Measurements from ENCODE around the gene CEP83.

- PRO-cap, result no peak
These were observed 11.9 kb upstream of the EEA1 start for GRCh38 chr12:92940974-92941474.

- PRO-cap, result no peak
These were observed 166.3 kb upstream of the EEA1 start for GRCh38 chr12:93095365-93095872.

DNA sequence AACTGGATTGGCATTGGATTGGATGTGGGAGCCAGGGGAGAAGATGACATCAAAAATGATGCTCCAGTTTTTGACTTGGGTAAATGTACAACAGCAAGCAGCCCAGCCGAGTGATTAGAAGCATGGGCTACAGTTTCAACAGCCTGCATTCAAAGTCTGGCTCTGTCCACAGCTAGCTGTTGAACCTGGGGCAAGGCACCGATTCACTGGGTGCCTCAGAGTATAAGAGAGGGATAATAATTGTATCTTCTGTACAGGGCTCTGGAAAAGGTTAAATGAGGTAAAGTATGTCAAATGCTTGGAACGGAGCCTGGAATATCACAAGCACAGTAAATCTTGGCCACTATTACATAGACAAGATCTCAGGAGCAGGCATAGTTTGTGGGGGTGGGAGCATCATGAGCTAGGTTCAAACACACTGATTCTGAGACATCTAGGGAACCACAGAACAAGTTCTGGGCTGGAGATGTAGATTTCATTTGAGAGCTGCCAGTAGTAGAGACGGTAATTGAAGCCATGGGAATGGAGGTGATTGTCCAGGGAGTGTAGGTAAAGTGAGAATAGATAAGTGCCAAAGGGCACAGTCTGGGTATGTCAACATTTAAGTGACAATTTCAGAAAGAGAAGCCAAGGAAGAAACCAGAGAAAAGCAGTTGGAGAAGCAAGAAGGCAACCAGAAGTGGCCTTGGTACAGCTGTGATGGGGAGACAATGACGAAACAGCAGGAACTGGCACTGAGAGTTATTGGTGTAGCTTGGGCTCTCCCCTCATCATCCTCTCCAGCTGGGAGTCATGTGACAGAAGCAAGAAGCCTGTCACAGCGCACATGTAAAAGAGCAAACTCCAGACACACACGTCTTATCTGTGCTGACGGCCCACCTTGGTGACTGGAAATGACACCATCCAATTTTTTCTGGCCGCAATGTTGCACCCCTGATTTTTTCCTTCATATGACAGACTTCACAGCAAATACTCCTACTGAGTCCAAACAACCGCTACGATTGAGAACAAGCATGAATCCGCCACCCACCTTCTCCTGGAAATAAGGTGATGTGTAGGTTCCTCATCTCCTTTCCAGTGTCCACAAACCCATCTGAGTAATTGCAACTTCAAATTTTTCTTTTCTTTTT, 203.4 kb upstream of the NUDT4 start:
- PRO-cap, result no peak

DNA sequence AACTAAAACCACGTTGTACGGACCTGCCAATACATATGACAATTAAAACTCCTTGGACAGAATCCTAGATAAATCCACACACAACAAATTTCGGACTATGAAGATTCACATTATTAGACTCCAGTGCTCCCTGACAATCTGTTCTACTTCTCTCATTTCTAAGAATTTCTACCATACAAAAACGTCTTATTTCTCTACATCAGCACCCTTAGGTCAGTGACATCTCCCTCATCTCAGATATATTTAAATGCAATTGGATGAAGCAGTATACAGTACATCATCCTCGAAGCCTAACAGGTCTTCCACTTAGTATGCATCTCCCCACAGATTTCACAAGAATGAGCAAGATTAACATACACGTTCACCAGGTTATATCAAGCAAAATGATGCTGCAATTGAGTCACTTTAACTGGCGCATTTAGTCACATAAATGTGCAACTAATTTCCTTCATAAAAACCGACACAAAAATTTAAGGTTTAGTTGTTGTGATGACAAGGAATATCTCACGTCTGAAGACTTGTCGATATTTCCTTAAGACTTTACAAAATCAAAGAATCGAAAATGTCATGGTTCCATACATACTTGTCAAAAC, 1.4 kb downstream of the UBE2N start:
- PRO-cap, result no peak

GRCh38 chr12:93538292-93538597, 34.2 kb upstream of the SOCS2 start:
- PRO-cap, result no peak

DNA sequence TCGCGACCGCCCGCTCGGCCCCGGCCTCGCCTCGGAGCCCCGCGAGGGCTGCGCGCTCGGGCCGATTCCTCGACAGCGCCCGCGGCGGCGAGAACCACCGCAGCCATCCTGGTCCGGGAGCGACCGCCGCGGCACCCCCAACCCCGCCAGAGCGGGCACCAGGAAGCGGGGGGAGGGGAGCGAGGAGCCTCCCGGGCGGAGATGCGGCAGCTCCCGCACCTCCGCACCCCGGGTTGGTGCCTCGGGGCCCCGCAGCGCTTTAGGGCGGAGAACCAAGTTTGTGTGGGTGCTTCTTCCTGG, 570 bp upstream of the SOCS2 start:
- PRO-cap, result bidirectional peak, plus-strand start at position 174 of the sequence, minus-strand start at position 159 of the sequence

DNA sequence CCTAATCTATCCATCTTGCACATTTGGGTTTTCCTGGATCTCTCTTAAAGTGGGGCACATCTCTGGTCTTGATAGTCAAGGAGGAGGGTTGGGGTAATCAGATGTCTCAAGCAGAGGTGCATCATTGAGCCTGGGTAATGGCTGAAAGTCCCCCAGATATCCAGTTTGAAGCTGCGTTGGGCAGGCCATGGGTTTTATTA, 10.9 kb downstream of the SOCS2 start:
- PRO-cap, result no peak

GRCh38 chr12:93682821-93683545, 5.8 kb downstream of the CRADD start:
- PRO-cap, result no peak

DNA sequence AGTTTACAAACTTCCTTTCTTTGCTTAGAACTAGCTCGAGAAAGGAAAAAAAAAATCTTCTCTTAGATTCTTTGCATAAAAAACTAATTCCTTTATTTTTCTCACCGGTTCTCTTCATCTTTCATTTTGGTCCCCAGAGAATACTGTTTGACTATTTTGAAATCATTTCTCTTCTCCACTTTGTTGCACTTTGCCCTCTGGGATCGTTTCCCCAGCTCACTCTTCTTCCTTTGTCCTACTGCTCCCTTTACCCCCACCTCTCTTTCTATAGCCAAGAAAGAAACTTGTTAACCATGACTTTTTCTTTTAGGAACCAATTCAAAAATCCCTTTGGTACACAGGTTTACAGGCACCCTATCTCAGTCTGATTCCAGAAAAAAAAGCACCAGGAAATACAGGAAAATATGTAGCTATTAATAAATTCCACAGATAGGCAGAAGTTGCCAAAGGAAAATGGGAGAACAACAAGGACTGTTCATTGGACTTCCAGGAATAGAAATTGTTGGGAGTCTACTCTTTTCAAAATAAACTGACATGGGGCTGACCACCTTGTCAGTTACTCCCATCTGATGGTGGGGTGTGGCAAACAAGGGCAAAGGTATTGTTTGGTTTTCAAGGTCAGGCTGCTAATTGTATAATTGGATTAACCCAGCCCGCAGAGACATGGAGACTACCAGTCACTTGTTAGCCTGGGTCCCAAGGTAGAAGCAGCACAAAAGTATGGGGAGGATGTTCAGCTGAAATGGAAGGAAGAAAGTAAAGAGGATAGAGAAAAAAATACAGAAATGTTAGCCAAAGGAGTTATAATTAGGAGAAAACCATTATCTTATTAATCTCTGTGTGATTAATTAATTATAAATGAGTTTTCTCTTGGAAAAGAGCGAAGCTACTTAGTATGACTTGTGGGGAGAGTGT, 82.5 kb downstream of the CRADD start:
- PRO-cap, result no peak

DNA sequence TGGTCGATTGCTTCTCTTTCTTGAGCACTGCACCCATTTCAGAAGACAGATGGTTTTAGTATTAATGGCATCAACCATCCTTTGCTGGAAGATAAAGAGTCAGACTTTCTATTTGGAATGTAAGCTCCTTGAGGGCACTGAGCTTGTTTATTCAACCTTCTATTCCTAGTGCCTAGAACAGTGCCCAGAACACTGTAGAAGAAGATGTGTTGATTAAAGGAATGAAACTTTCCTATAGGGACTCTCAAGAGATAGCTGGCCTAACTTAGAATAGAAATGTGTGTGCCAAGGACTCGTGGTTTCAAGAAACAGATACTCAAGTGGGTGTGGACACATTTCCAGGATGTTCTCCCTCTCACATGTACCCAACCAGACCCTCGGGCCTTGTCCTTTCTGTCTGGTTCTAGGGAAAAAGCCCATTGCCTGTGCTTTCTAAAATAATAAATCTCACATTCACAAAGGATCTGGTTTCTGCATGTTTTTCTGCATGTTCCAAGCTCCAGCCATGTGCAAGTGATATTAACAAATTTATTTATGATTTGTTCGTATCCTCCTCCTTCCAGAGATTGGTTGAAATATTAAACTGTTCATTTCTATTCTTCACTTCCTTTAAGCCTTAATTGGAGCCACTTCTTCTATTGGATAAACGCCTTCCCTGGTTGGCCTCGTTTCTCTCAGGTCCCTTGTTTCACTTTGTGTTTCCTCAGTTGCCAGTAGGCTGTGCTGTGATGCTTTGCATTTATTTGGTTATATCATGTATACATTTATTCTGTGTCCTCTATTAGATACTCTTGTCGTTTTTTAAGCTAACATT, 89.7 kb downstream of the CRADD start:
- PRO-cap, result no peak

- PRO-cap, result no peak
These were observed 1.4 kb downstream of the PLXNC1 start for GRCh38 chr12:94149540-94150328.

DNA sequence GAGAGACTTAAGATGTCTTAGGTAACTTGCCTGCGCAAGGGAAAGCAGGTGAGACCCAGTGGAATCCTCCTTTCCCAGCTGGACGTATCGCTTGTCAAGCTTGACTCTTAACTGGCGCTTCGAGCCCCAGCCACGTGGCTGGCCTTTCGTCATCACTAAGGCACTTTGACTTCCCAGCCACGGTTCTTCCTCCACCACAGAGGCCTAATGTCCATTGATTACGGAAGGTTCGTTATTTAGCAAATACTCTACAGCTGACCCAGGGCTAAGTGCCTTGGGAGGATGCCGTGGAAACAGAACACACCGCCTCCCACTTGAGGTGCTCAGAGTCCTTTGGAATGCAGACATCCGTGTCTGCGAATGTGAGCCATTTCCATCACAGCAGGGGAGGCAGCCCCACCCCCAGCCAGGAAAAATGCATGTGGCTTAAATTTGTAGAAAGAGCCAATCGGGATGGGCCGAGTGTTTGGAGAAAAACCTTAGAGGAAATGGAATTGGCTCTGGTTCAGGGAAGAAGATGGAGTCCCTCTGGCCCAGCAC, 115.6 kb downstream of the PLXNC1 start:
- PRO-cap, result no peak

- PRO-cap, result no peak
These were observed 122.3 kb downstream of the PLXNC1 start for GRCh38 chr12:94270753-94271045.

GRCh38 chr12:94282585-94283397, 134.4 kb downstream of the PLXNC1 start:
- PRO-cap, result no peak

GRCh38 chr12:94389206-94389715, 70.4 kb downstream of the CEP83 start:
- PRO-cap, result unidirectional peak, plus-strand start at chr12:94389495

DNA sequence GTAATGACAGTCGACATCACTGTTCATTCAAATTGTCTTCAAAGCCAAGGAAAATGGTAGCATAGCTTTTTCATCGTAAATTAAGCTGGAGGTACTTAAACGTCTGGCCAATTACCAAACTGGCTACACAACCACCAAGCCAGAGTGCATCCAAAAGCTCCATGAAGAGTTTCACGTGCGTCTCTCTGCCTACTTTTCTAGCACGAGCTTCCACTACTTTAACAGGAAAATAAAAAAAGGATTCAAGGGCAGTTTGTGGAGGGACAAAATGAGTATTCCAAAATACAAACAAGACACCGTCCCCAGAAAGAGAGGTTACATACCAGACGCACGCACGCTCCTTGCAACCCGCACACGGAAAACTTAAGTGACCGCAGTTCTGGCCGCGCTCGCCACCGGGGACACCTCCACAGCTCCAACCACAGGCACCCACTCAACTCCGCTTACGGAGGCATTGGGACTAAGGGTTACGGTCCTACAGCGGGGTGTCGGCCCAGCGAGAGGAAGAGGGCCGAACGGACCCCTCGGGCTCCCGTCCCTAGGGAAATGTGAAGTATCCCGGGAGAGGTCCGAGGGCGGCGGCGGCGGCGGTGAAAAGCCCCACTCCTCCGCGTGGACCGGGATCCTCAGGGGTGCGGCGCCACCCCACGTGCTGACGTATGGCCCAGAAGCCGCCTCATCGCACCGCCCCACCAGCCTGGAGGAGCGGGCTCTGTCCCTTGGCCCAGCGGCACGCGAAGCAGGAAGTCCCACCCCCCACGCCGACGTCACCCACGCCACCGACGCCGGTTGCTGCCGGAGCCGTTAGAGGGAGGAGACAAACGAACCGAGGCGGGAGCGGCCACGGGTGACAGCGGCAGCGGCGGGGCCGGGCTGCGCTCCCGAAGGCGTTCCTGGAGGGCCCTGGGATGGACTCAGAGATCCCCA, at the start of gene CEP83:
Gene CEP83, minus strand, starts transcription at position 634 of the 927 bp plus-strand sequence.
- PRO-cap, result unidirectional peak, plus-strand start at position 305 of the sequence; bidirectional peak, plus-strand start at position 820 of the sequence, minus-strand start at position 699 of the sequence

- PRO-cap, result unidirectional peak, minus-strand start at chr12:94615993
These were observed 34.2 kb downstream of the TMCC3 start for GRCh38 chr12:94615808-94616851.

DNA sequence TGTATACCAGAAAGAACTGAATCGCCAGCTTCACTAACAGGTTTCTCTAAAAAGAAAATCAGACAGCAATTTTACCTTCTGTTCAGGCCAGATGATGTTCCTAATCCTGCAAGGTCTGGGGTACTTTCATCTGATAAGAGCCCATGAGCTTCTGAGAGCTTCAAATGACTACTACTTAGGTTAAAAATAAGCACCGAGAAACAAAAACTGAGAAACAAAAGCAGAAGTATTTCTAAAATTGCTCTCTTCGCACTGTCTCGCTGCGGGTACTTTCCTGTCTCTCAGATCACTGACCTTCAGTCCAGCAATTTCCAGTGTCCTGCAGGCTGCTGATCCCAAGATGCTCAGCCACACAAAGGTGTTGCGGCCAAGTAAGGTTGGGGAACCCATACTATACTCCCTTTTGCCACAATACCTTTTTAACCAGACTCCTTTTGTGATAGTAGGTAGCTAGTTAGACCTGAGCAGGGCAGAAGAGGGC, 167.7 kb upstream of the TMCC3 start:
- PRO-cap, result no peak

DNA sequence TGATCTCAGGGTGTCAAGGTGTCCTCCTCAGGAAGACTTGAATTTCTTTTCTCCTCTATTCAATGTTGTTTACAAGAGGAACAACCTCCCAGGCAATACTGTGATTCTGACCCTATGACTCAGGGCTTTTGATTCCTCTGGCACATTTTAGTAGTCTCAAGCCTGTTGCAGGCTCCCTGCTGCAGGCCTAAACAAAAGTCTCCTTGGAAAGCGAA, 11.7 kb downstream of the FGD6 start:
- PRO-cap, result no peak

DNA sequence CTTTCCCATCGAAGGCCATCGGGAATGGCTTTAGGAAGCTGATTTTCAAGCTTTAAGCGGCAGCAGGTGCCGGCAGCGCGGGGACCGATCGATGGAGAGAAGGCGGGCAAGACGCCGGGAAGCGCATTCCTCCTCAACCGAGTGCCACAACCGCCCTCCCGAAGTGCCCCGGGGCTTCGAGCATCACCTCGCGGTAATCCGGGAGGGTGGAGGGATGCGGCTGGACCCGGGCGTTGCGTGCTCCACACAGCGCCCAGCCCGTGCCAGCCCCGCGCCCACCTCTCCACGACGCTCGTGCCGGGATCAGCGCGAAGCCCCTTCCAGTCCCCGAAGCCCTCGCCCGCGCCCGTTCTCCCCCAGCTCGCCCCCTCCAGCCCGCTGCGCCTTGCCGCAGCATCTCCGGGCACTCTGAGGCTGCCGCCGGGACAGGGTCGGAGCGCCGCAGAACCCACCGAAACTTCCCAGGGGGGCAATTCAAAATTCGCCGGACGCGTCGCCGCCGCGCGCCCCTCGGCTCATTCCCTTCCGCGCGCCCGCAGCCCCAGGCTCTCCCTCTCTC, 3.1 kb downstream of the USP44 start:
- PRO-cap, result bidirectional peak, plus-strand start at position 196 of the sequence, minus-strand start at position 165 of the sequence